RPMI7951 (cell line): ENCODE measurements around a stretch of chr17.

DNA sequence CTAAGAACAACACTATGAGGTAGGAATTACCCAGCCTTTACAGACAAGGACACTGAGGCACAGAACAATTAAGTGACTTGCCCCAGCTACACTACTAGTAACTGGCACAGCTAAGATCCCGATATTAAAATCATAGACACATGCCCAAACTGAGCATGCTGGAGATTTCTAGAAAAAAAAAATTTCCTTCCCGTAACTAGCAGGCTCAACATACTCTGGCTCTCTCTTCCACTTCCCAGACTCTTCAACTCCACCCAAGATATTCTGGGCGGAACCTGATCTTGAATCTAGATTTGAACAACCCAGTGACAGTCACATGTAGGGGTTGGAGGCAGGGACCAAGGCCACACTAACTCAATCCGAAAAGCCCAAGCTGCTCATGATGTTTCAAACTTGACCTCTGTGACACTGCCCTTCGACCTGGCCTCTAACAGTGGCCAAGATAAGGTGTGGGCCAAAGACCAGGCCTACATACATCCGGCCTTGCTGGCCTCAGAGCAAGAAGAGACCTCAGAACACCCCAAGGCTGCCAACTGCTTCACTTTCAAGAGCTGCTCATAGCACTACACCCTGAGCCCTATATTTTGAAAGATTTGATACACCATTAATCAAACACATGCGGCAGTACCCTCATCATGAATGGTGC lies 3.7 kb downstream of the TRIM25 start:
- RAMPAGE, long total RNA, result no peak

DNA sequence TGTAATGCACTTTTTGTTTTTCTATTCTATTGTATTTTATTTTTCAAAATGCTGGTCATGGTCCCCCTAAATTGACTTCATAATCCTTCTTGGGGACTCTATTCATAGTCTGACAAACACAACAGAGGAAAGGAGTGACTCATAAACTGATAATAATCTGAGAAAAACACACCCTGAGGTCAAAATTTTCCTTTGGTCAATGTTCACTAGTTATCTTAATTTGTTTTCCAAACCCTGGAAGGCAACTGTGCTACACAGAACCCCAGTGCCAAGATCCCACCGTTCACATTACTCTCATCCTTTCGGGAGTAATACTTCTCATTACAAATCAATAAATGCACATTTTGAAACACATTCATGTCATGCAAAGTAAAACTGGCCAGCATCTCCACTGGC lies 23.2 kb downstream of the COIL start:
- RAMPAGE, long total RNA, result no peak

DNA sequence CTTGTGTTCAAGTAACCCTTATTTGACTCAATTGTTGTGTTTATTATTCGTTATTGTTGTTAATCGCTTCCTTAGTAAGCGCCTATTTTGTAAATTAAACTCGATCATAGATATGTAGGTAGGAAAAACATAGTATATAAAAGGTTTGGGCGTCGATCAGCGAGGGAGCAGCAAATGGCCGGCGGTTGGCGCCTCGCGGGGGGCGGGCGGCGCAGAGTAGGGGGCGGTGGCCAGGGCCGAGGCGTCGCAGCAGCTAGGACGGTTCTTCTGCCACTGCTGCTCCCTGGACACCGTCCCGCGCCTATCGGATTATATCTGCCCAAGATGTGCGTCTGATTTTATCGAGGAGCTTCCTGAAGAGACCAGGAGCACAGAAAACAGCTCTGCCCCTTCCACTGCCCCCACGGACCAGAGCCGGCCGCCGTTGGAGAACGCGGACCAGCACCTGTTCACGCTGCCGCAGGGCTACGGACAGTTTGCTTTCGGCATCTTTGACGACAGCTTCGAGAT lies 39.7 kb upstream of the AKAP1 start:
- RAMPAGE, long total RNA, result no peak

GRCh38 chr17:57085514-57086114 lies 568 bp downstream of the AKAP1 start:
- RAMPAGE, long total RNA, result no peak

DNA sequence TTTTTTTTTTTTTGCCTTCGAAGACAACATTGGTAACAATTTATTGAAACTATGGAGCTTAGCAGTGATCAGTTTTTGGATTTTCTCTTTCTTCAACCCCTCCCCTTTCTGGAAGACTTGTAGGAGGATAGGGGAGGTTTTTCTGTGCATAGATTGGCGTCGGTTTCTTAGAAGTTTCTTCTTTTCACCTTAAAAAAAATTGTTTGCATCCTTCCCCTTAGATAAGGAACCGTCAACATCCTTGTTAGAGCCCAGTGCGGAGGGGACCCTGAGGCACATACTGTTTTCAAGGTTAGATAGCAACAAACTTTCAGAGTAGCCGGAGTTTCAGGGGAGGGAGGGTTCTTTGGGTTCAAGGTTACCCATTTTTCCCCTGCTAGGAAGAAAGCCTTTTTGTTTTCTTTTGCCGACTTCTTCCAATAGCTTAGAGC lies 28.6 kb downstream of the MSI2 start:
- RAMPAGE, long total RNA, result no peak

GRCh38 chr17:57286223-57287101 lies 30.1 kb downstream of the MSI2 start:
- RAMPAGE, long total RNA, result no peak

GRCh38 chr17:57289684-57289964 lies 33.3 kb downstream of the MSI2 start:
- RAMPAGE, long total RNA, result no peak

- RAMPAGE, long total RNA, result no peak
Observed at GRCh38 chr17:57357769-57358534, 101.6 kb downstream of the MSI2 start.

DNA sequence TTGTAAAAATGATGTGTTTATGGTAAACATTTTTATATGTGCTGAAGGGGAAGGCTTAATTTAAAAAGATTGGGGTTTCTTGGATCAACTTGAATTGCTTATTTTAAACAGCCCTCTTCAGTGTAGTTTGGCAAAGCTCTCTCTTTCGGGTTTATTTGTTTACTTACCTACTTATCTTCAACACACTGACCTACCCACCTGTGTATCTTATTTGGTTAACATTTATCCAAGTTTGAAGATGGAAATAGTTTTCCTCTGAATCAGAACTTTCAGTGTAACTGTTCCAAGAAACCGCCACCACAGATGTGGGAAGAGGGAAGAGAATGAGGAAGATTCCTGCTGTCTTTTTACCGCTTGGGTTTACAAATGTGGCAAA lies 115.7 kb downstream of the MSI2 start:
- RAMPAGE, long total RNA, result no peak

- RAMPAGE, long total RNA, result no peak
Observed at GRCh38 chr17:57548447-57549112, 196.5 kb downstream of the CCDC182 start.

GRCh38 chr17:57551076-57551895 lies 193.8 kb downstream of the CCDC182 start:
- RAMPAGE, long total RNA, result no peak

- RAMPAGE, long total RNA, result no peak
Observed at GRCh38 chr17:57569942-57570311, 175.2 kb downstream of the CCDC182 start.

DNA sequence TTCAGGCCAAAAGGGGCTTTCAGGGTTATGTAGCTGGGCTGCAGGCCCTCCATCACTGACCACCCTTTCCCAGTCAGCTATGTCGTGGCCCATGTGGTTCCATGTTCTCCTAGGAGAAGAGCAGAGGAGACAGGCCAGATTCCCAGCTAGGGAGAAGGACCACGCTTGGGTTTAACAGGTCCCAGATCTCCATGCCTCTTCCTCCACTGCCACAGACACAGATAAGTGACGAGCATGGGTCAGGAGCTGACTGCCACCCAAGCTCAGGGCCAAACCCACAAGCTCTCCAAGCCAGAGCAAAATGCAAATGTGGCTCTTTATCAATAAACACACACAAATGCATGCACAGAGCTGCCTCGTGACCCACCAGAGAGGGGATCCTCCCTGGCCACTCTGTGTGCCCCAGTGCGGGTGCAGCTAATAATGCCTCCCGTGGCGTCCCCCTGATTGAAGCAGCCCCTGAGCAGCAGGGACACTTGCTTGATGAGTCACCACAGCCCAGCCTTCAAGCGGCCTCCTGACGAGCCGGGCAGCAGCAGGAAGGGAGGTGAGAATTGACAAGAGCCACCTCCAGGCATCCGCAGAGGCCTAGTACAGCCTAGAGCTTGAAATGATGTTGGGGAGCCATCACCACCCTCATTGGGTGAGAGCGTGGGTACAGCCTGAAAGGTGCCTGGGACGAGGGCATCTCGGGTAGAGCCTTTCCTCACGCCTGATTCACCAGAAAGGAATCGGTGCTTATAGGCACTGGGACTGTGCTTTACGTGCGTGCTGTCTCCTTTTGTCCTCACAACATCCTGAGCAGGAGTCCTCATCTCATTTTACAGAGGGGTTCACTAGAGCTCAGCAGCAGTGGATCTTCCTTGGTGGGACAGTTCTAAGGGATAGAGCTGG lies 143.8 kb downstream of the CCDC182 start:
- RAMPAGE, long total RNA, result no peak

- RAMPAGE, long total RNA, result no peak
Observed at GRCh38 chr17:57846280-57846674, 3.6 kb downstream of the MRPS23 start.

DNA sequence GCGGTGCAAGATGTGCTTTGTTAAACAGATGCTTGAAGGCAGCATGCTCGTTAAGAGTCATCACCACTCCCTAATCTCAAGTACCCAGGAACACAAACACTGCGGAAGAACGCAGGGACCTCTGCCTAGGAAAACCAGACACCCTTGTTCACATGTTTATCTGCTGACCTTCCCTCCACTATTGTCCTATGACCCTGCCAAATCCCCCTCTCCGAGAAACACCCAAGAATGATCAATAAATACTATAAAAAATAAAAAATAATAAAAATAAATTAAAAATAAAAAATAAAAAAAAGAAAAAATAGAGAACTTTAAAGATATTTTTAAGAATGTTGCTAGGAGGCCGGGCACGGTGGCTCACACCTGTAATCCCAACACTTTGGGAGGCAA lies 3.2 kb downstream of the MRPS23 start:
- RAMPAGE, long total RNA, result no peak

DNA sequence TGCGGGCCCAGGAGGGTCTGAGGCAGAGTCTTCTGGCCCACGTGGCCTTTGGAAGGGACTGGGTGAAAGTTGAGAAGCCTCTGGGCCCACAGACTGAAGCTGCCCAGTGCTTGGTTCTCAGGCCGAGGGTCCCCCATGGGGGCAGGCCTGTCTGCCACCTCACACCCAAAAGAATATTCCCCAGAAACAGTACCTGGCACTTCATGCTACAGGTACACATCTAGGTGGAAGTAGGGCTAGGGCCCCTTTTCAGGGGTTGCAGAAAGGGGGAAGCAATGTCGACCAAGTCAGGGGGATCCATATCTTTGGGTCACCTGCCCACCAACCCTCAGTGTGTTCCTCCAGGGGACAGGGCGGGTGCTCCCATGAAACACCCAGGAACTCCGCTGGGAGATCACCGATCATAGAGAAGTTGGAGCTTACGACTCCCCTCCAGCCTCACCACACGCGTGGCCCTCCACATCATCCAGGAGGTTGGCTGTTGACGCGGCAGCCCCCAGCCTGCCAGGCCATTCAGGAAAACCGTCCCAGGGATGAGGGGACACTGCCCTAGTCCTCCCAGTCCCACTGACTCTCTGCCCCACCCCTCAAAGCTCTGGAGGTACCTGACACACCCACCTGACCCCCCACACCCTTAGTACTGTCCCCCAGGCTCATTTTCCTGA lies 17.2 kb upstream of the MRPS23 start:
- RAMPAGE, long total RNA, result no peak

GRCh38 chr17:57942006-57942232 lies 13.3 kb downstream of the CUEDC1 start:
- RAMPAGE, long total RNA, result no peak

DNA sequence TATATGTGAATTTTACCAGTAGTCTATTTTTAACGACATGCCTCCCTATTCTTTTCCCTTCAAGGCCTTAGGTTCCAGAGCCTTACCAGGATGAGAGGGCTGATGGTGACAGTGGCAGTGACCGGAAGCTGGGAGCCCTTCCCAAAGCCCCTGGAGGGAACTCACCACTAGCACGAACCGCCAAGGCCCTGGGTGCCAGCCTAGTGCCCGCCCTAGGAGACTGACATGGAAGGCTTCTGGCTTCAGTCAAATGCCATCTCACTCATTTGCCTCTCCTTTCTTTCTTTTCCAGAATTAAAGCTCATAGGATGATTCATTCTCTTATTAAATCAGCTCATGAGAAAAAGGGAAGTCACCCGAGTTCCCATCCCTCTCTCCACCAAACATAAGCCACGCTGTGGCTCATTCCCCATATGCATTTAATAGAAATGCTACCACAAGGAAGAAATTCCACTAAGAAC lies 12.1 kb downstream of the CUEDC1 start:
- RAMPAGE, long total RNA, result no peak

- RAMPAGE, long total RNA, result no peak
Observed at GRCh38 chr17:57996660-57997632, 8.9 kb upstream of the VEZF1 start.

- RAMPAGE, long total RNA, result no peak
Observed at GRCh38 chr17:58004599-58005698, 2.1 kb downstream of the SRSF1 start.